CD14-positive monocyte (primary cell): ENCODE data around the genes BMP8A, HPCAL4 and MFSD2A.

DNA sequence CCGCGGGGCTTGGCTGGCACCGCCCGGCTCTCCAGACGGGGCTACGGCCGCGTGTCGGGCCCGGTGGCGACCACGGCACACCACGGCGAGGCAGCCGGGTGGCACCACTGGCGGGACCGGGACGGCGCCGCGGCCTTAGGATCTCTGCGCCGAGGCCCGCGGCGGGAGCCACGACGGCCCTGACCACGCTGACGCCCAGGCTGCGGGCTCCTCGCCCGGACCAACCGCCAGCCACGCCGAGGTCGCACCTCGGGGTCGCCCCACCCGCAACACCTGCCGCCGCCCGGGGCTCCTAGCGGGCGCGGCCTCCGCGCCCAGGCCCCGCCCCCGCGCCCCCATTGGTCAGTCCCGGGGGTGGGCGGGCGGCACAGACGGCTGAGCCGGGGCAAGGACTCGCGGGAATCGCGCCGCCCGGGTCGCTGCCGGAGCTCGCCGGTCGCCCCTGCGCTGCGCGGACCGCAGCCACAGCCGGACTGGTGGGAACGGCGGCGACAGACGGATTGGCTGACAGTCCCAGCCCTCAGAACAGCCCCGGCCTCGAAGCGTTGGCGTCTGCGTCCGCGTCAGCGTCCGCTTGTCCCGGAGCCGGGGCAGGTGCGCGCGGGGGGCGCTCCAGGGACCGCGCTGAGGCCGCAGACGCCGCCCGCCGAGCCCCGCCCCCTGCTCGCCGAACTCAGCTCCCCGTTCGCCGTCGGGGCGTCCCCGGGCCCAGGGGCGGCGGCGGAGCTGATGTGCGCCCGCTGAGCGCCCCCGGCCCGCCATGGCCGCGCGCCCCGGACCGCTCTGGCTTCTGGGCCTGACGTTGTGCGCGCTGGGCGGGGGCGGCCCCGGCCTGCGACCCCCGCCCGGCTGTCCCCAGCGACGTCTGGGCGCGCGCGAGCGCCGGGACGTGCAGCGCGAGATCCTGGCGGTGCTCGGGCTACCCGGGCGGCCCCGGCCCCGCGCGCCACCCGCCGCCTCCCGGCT is at the start of gene BMP8A:
Gene BMP8A (plus strand): TSS at position 405 of the 966 bp plus-strand sequence.
- CAGE, long polyA plus RNA: no peak

DNA sequence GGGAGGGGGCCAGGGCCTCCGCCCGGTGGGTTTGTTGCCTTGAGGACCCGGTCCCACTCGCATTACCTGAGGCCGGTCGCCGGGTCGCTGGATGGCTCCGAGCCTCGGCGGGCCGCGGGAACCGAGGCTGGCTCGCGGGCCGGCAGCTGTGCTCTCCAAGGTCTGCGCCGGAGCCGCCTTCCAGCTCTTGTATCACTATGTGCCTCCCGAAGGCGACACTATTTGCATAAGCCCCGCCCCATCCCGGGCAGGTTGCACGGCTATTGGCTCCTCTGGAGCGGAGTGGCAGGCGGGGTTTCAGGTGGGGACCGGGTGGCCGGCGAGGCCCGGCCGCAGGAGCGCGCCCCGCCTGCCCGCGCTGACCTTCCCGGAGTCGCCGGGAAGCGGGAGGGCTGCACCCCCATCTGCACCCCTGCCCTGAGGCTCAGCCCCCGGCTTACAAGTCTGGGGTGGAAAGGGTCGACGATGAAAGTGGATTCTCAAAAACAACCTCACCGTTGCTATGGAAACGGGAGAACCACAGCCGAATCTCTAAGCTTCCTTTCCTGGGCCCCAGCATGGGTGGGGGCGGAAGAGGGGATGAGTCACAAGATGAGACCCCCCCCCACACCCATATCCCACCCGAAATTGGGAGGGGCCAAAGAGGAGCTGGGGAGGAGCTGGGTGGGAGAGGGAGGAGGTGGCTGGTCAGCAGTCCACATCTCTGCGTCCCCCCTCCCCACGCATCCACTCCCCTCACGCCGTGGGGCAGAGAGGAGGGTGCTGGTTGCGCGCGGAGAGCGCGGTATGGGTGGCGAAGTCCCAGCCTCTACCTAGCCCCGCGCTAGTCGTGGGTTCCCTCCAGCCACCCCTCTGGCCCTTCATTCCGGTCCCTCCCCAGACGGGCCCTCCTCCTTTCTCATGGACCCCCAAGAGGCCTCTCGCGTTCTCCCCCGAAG is at the start of gene HPCAL4:
Gene HPCAL4 (minus strand): TSS at position 194 of the 938 bp plus-strand sequence.
- CAGE, long polyA plus RNA: no peak

GRCh38 chr1:39692178-39692882 is 1.1 kb upstream of the HPCAL4 start:
- CAGE, long polyA plus RNA: no peak

GRCh38 chr1:39799055-39799510 is 10.4 kb upstream of the BMP8B start:
- CAGE, long polyA plus RNA: no peak

GRCh38 chr1:39840938-39841829 is 42.1 kb downstream of the TRIT1 start:
- CAGE, long polyA plus RNA: no peak

- CAGE, long polyA plus RNA: no peak
Observed at GRCh38 chr1:39845290-39846250, 37.7 kb downstream of the TRIT1 start.

DNA sequence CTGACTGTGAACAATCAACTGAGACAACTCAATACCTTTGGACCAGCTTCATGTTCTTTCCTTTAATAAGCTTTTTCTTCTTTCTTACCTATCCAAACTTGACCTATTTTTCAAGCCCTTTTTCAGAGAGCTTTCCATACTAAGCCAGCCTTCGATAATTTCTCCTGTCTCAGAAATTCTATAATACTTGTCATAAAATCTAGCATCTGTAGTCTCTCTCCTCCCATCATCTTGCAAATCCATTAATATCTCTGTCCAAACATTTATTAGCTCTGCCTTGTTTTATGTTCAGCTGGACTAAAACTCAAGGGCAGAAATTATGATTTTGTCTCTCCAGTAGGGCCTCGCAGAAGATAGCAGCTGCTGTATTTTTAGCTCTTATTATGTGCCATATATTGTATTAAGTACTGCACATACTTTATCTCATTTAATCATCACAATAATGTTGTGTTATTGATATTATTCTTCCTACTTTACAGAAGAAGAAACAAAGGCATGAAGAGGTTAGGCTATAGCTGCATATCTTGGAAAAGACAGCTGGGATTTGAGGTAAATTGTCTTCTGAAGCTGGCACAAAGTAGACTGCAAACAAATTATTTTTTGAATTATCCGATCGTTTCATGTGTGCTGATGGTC is 1.6 kb downstream of the TRIT1 start:
- CAGE, long polyA plus RNA: no peak

- CAGE, long polyA plus RNA: no peak
Observed at GRCh38 chr1:39926339-39926847, 24.7 kb upstream of the MYCL start.

DNA sequence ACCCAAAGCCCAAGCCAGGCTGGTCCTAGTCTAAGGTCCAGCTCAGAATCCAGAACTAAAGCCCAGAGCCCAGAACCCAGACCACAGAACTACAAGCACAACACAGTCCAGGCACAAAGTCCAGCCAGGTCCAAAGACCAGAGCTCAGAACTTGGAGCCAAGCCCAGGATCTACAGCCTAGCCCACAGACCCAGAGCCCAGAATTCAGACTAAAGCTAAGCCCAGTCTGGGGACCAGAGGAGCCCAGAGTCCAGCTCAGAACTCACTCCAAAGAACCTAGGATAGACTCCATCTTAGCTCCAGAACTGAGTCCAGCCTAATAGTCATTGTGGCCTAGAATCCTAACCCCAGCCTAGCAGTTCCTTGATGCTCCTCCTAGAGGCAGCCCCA is 17.8 kb upstream of the MFSD2A start:
- CAGE, long polyA plus RNA: no peak

GRCh38 chr1:39954790-39955297 is at the start of gene MFSD2A:
Gene MFSD2A (plus strand): TSS chr1:39955145.
- CAGE, long polyA plus RNA: no peak

DNA sequence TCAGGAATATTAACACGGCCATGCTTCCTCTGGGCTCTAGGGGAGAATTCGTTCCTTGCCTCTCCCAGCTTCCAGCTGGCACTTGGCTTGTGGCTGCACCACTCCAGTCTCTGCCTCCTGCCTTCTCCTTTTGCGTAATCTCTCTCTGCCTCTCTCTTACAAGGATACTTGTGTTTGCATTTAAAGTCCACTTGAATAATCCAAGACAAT is 21.1 kb upstream of the RLF start:
- CAGE, long polyA plus RNA: no peak

DNA sequence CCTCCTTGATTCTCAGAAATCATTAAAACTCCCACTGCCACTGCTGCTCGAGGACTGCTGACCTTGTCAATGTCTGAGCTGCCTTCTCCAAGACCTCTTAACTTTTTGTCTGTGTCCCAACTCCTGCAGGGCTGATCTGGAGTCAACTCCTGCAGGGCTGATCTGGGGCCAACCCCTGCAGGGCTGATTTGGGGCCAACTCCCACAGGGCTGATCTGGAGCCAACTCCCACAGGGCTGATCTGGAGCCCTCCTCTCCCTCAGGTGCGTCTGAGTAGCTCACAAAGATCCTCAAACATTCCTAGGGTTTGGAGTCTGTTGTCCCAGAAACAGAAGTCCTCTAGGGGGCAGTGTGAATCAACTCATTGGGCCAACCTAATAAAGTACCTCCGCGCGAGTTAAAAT is 17.3 kb upstream of the RLF start:
- CAGE, long polyA plus RNA: no peak

DNA sequence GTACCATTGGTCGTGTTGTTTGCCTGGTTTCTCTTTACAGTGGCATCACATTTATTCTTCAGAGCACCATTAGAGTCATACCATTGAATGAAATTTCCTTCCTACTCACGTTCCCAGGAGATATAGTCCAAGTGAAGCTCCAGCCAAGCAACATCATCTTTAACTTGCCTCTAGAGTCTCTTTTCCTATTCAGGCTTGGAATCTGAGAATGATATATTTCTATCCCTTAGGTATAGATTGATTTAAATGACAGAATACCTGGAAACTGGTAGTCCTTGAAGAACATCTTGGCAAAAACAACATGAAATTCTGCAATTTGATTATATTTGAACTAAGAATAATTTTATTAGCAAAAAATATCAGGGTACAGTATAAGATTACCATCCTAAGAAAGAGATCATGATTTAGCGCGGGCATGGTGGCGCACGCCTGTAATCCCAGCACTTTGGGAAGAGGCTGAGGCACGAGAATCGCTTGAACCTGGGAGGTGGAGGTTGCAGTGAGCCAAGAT is 28.1 kb downstream of the RLF start:
- CAGE, long polyA plus RNA: no peak

GRCh38 chr1:40215434-40216079 is 32.2 kb upstream of the TMCO2 start:
- CAGE, long polyA plus RNA: no peak

DNA sequence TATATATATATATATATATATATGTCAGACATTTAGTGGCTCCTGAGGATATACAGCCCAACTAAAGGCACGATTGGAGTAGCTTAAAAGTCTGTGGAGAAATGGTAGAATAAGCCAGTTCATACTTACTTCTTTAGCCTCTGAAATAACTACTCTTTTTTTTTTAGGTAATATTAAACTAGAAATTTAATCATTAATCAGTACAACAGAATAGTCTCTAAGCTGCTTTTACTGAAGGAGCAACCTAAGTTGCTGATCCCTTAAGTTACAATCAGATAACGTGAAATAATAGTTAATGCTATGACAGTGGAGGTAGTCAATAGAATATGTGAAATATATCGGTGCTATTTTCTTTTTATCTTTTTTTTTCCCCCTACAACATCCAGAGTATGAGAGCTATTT is 15.5 kb downstream of the ZMPSTE24 start:
- CAGE, long polyA plus RNA: no peak

DNA sequence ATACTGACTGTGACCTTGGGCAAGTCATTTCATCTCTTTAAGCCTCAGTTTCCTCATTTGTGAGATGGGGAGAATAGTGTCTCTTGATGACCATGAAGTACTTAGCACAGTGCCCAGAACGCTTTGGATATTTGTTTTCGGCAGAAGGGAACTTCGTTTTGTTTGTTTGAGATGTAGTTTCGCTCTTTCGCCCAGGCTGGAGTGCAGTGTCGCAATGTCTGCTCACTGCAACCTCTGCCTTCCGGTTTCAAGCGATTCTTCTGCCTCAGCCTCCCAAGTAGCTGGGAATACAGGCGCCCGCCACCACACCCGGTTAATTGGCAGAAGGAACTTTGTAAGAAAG is 22.0 kb upstream of the COL9A2 start:
- CAGE, long polyA plus RNA: no peak

DNA sequence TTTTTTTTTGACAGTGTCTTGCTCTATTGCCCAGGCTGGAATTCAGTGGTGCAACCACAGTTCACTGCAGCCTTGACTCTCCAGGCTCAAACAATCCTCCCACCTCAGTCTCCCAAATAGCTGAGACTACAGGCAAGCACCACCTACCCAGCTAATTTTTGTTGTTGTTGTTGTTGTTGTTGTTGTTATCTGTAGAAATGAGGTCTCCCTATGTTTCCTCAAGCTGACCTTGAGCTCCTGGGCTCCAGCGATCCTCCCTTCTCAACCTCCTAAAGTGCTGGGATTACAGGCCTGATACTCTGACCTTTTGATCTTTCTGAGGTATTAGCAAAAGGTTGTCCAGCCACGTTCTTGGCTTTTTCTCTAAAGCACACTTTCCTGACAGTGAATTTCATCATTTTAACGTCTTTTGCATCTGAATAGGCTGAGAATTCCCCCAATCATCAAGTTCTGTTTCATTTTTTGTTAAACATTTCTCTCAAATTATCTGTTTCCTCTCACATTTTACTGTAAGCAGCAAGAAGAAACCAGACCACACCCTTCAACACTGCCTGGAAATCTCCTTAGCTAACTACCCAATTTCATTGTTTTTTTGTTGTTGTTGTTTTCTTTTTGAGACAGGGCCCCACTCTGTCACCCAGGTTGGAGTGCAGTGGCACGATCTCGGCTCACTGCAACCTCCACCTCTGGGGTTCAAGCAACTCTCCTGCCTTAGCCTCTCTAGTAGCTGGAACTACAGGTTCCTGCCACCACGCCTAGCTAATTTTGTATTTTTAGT is 25.0 kb upstream of the COL9A2 start:
- CAGE, long polyA plus RNA: no peak

DNA sequence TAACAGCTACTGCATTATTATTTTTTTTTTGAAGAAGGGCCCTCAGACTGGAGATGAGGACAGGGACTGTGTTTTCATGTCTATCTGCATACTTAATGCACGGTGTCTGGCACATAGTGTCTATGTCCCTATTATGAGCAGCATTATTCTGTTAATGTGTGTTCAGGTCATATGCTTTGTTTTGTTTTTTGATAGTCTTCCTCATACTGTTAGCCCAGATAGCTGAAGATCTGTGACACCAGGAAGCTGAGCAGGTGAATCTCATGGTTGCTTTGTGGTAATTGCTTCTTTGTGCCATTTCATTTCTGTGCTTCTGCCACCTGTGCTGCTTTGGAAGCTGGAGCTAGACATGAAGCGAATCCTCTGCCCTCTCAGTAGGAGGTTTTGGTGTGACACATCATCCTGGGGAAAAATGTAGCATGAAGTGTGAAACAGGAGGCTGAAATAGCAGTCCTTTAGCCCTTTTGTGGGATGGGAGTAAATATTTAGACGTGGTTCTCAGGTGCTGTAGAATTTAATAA is 15.8 kb downstream of the SMAP2 start:
- CAGE, long polyA plus RNA: no peak

GRCh38 chr1:40417450-40417649 is 32.9 kb upstream of the ZFP69B start:
- CAGE, long polyA plus RNA: no peak

- CAGE, long polyA plus RNA: start-site peak on the plus strand at chr1:40422605-40422955, 1,567 and 1,322 reads in 2 replicates
Observed at GRCh38 chr1:40422289-40422872, 27.9 kb upstream of the ZFP69B start.